ENCODE measurements around the genes TOPORS and DNAJA1.

- RRBS: no CpG with 5 or more reads among the region's 3 CpGs
Measured at GRCh38 chr9:27600172-27600887, 27.0 kb upstream of the C9orf72 start.

DNA sequence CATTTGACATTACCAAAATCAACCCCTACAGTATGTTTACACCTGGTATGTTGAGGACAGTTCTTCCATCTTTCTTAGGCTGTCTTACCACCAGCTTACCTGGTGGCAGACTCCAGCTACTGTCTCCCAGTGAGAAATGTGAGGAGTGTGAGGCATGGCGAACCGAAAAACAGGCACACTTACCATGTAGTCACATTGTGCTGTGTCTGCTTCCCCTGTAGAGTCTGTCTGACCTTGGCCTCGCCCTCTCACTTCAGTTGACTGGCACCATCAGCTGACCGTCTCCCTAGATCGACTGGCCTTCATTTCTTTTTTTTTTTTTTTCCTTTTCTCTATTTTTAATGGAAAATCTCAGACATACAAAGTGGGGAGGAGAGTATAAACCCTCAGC is 4.9 kb downstream of the ACO1 start:
- RRBS: no CpG with 5 or more reads among the region's 5 CpGs

- RRBS: no CpG with 5 or more reads among the region's 29 CpGs
Measured at GRCh38 chr9:32524681-32525824, 943 bp downstream of the RIGI start.

- RRBS: 1% methylated on average over 10 of the region's 49 CpGs
Measured at GRCh38 chr9:32552072-32553124, at the start of gene TOPORS. TSS of gene TOPORS (minus strand) at chr9:32552586.

DNA sequence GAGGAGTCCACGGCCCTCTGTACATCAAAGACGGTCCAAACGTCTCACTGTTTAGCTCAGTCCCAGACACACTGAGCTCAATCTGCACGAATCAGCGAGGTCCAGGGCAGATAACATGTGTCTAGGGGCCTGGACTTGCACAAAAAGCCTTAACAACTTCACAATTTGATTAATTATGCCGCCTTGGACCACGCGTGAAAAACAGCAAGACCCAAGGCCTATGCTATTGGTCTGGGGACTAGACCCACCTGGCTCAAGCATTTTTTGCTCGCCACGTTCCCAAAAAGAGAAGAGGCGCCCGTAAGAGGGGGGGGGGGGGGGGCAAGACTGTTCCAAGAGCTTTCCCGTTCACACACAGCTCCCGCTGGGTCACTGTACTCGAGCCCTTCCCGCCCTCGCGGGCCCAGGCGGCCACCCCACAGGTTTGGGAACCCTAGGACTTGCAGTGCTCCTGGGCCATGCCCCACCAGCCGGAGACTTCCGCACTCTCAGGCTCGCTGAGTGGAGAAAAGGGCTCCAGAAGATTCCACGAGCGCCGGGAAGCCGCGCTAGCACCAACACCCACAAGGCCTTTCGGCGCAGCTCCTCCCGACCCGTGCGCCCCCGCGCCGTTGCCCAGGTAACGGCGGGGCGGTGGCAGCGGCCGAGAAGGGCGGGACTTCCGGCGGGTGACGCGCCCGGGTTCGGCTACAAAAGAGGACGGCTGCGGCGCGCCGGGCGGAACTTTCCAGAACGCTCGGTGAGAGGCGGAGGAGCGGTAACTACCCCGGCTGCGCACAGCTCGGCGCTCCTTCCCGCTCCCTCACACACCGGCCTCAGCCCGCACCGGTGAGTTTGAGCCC is at the start of gene DNAJA1:
Gene DNAJA1 (plus strand): TSS at position 718 of the 842 bp plus-strand sequence.
- RRBS: 1% methylated on average over 24 of the region's 65 CpGs

GRCh38 chr9:33130214-33131498 is 36.5 kb downstream of the B4GALT1 start:
- RRBS: no CpG with 5 or more reads among the region's 14 CpGs

GRCh38 chr9:33134843-33135535 is 32.1 kb downstream of the B4GALT1 start:
- RRBS: no CpG with 5 or more reads among the region's 12 CpGs

GRCh38 chr9:33154858-33155888 is 12.0 kb downstream of the B4GALT1 start:
- RRBS: no CpG with 5 or more reads among the region's 11 CpGs

DNA sequence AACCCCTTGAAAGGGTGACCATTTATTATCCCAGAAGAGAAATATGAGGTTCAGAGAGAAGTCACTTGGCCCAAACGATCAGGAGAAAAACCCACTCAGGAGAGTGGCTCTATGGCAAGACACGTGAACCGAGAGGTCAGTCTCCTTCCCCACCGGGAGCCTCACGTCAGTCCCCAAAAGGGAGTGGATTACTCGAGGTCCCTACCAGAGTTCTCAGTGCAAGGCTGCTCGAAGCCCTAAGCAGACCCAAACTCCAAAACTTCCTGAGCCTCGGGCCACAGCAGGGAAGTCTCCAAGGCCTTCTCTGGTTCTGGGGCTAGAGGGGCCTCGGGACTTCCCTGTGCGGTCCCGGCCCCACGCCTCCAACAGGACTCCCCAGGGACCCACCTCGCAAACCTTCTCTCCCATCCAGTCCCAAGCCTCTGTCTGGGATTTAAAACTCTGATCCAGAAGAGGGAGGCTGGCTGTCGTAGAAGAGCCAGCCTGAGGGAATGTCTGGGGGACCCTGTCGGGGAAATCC is 882 bp downstream of the B4GALT1 start:
- RRBS: no CpG with 5 or more reads among the region's 15 CpGs

- RRBS: no CpG with 5 or more reads among the region's 7 CpGs
Measured at GRCh38 chr9:33244203-33244620, 4.2 kb downstream of the SPINK4 start.

DNA sequence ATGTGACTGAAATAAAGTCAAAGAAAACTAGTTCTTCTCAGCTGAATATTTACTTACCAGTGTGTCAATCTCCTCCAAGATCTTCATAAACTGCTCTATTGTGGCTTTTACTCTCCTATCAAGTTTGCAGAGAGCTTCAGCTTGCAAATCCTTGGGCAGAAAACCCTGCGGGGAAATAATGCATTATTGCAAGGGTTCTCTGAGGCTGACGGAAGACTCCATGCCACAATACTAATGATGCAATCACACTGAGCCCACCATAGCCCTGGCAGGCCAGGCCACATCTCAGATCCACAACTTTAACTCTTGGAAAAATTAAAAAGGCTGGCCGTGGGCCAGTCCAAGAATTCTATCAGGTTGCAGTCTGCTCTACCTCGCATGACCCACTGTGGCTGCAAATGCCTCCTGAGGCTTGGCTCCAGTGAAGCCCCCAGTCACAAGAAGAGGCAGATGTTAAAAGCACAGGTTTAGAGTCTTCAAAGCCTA is 7.7 kb downstream of the BAG1 start:
- RRBS: no CpG with 5 or more reads among the region's 4 CpGs

DNA sequence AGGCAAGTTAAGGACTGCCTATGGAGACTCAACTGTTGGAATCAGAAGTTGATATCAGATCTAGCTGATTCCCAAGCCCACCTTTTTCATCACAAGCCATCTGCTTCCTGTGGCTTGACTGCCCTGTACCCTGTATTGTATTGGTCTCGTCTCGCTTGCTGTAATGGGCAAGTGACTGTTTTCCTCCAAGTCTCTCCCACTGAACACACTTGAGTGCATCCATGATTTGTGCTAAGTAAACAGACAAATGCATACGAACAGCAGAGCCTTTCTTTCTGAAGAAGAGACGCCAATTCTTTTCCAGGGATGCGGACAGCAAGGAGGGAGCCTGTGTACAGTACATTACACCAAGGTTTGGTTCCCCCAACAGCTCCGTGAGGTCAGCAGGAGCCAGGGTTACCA is 1.4 kb downstream of the BAG1 start:
- RRBS: no CpG with 5 or more reads among the region's 6 CpGs

GRCh38 chr9:33329019-33329621 is 38.8 kb downstream of the NFX1 start:
- RRBS: no CpG with 5 or more reads among the region's 5 CpGs

DNA sequence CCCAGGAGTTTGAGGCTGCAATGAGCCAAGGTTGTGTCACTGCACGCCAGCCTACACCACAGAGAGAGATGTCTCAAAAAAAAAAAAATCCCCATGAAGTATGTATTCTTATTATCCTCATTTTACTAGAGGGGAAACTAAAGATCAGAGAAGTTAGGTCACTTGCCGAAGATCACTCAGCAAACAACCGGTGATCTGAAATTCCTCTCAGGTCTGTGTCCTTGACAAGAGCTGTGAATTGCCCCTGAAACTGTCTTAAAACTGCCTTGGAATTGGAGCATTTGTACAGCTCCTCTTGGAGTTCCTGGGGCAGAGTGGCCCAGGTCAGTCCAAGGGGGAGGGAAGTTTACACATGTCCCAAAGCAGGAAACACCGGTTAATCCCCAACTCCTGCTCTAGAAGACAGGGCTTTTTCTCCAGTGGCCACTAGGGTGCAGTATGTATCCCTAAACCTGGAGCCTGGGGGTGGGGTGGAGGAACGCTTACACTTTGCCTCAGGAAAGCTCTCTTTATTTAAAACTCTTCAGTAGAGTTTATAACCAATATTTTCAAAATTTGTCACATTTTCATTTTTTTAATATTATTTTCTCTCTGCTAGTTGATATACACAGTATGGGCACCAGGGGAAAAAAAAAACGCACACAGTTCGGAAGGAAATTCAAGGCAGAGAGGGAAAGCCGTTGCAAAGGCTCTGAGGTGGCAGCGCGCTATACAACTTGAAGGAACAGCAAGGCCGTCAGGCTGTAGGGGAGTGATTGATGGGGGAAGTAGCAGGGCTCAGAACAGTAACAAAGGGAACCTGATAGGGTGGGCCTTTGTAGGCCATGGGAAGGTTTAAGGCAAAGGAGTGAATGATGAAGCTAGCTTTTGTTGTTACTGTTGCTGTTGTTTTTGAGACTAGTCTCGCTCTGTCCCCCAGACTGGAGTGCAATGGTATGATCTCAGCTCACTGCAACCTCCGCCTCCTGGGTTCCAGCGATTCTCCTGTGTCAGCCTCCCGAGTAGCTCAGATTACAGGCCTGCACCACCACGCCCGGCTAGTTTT is 27.4 kb downstream of the AQP7 start:
- RRBS: no CpG with 5 or more reads among the region's 17 CpGs

DNA sequence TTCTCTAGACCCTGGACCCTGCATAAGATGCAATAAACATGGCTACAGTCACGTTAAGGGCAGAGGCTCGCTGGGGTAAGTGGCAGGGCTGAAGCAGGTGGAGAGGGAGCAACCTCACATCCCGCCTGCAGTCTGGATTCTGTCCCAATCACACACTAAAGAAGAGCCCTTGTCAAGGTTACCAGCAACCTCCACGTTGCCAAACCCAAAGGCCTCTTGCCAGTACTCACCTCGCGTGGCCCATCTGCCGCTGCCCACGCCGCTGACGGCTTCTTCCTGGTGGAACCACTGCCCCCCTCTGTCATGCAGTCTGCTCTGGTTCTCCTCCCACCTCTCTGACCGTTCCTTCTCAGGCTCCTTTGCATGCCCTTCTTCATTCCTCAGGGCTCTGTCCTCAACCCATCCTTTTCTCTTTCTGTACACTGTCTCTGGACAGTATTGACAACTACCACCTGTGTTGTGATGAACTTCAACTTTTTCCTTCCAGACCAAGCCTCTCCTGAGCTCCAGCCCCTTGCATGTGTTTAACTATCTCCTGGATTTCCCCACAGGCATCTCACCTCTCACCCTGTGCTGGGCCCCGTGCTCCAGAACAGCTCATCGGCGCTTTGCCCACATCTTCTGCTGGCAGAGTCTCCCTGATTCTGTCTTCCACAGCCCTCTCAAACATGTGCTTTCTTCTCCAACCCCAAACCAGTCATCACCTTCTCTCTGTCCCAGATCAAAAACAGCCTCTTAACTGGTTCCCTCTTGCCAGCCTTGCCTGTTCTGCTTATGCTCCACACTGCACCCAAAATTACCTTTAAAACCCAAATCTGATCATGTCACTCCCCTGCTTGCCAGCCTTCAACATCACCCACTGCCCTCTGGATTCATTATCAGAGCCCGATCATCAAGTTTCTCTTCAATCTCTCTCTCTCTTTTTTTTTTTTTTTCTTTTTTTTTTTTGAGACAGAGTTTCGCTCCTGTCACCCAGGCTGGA is 8.5 kb downstream of the AQP7 start:
- RRBS: no CpG with 5 or more reads among the region's 16 CpGs

- RRBS: no CpG with 5 or more reads among the region's 20 CpGs
Measured at GRCh38 chr9:33394973-33395812, 7.2 kb downstream of the AQP7 start.

DNA sequence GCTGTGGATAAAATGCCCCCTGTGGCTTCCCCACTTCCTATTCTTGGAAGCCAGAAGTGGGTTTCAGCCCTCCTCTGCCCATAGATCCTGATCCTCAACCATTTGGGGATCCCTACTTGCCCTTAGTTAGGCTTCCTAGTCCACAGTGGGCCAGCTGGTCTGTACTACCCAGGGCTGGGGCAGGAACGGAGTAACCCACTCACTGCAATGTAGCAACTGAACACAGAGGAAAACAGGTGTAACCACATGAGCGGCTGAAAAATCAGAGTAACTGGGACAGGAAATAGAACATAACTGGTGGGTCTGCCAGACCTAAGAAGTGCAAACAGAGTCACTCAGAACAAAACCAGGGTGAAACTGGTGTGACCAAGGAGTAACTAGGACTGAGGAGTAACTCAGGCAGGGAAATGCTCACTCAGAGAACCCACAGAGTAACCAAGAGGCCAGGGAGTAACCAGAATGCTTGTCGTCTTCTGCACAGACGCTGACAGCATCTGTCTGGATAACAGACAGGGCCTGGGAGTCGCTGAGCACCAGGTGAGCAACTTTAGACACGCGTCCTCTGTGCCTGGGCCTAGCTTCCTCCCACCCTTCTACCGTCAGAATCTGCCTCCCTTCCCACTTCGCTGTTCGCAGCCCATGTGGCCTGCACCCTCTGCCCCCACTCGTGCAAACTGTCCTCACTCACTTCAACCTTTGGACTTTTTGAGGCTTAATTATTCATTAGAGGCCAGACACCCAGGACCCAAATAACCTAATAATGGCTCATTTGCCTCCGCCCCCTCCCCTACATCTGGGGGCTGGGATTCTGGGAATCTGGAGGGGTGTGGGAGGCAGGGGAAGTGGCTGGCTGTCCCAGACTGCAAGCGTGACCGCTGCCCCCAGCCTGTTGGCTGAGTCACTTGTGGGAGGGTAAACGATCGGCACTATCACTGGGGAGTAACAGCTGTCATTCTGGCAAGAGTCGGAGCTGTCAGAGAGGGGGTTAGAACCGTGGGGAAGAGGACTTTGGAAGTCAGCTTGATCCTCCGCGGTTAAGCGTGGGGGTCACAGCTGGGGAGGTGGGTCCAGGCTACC is 797 bp downstream of the AQP3 start:
- RRBS: no CpG with 5 or more reads among the region's 21 CpGs

DNA sequence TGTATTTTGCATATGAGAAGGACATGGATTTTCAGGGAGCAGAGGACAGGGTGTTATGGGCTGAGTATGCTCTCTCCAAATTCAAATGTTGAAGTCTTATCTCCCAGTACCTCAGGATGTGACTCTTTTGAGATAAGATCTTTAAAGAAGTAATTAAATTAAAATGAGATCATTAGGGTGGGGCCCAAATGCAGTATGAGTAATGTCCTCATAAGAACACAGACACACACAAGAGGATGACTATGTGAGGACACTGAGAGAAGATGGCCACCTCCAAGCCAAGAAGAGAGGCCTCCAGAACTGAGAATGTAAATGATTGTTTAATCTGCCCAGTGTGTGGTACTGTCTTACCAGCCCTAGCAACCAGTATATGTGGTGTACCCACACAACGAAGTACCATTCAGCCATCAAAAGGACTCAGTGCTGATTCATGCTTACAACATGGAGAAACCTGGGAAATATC is 24.9 kb upstream of the PRSS3 start:
- RRBS: no CpG with 5 or more reads among the region's 1 CpG

GRCh38 chr9:33918246-33918561 is 101.2 kb downstream of the UBE2R2 start:
- RRBS: no CpG with 5 or more reads among the region's 5 CpGs

- RRBS: no CpG with 5 or more reads among the region's 9 CpGs
Measured at GRCh38 chr9:33943873-33944780, 104.6 kb downstream of the UBAP2 start.

All from HGPS cell (cell line).